Thoracic aorta endothelial cell (primary cell): ENCODE results near the genes MIER2, THEG, FSTL3 and MED16.

DNA sequence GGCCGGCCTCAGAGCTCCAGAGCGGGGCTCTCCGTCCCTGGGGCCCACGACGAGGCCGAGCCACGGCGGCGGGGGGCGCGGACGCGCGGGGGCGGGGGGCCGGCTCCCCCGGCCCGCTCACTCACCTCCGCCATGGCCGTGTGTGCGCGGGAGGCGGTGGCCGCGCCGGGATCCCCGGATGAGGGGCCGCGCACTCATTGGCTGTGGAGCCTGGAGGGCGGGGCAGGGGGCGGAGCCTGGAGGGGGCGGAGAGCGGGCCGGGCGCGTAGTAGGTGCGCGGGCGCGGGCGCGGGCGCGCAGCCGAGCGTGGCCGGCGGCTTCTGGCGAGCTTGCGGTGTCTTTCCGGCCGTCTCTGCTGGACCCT lies at the start of gene MIER2:
TSS of gene MIER2 (minus strand) at position 148 of the 364 bp plus-strand sequence.
- CAGE, long polyA plus RNA, result no peak

DNA sequence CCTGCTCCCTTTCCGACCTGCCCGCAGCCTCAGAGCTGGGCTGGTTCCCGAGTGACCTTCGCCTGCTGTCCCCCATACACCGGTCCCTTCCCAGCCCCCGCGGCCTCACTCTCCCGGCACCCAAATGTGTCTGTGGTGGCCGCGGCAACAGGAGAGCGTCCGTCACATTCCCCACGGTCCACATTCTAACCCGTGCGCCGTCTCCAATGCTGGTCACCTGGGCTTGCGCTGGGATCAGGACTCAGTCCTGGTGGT lies at the start of gene THEG:
TSS of gene THEG (minus strand) at position 132 of the 255 bp plus-strand sequence.
- CAGE, long polyA plus RNA, result no peak

DNA sequence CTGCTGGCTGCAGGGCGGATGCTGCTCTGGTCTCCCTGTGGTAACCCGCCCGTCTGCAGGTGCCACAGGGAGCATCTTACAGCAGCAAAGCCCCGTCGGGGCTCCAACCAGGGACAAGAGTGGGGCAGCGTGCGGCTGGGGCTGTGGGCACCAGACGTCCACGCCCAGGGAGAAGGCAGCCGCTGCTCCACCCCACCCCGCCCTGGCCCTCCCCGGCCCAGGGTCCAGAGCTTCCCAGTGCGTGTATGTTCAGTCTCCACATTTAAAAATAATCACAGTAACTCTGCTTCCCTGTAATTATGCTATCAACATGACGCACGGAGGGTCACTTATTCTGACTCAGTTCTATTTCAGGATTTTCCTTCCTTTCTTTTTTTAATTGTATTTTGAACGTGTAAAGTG lies 16.4 kb upstream of the C2CD4C start:
- CAGE, long polyA plus RNA, result no peak

GRCh38 chr19:459444-460497 lies 1.1 kb downstream of the SHC2 start:
- CAGE, long polyA plus RNA, result no peak

GRCh38 chr19:474194-474820 lies 476 bp downstream of the ODF3L2 start:
- CAGE, long polyA plus RNA, result no peak

GRCh38 chr19:532425-533584 lies 1.2 kb downstream of the CDC34 start:
- CAGE, long polyA plus RNA, result no peak

GRCh38 chr19:602584-603029 lies 12.9 kb downstream of the HCN2 start:
- CAGE, long polyA plus RNA, result no peak

DNA sequence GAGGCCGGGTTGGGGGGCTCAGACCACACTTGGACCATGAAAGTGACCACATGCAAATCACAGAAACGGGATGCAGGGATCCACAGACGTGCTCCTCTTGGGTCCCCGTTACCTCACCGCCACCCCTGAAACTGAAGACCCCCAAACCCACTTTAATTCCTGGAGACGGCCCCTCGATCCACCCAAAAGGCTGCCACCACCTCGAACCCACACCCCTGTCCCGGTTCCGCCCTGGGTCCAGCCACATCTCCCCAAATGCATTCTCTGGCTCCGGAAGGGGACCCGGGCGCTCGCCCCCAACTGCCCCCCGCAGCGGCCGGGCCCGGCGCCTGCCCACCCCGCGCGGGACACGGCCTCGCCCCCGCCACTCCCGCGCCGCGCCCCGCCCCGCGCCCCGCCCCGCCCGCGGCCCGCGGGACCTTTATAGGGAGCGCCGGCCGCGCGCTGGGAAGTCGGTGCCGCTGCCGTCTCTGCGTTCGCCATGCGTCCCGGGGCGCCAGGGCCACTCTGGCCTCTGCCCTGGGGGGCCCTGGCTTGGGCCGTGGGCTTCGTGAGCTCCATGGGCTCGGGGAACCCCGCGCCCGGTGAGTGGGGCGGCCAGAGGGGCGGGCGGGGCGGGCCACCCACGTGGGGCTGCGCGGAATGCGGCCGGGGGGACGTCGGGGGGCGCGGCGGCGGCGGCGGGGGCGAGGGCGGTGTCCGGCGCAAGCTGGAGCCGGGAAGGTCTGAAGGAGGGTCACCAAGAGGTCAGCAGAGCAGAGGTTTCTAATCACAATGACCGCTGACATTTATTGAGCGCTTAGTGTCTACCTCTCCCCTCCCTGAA lies at the start of gene FSTL3:
TSS of gene FSTL3 (plus strand) at position 450 of the 826 bp plus-strand sequence.
- CAGE, long polyA plus RNA, result no peak

- CAGE, long polyA plus RNA, result no peak
Measured at GRCh38 chr19:709635-710022, 894 bp downstream of the PALM start.

DNA sequence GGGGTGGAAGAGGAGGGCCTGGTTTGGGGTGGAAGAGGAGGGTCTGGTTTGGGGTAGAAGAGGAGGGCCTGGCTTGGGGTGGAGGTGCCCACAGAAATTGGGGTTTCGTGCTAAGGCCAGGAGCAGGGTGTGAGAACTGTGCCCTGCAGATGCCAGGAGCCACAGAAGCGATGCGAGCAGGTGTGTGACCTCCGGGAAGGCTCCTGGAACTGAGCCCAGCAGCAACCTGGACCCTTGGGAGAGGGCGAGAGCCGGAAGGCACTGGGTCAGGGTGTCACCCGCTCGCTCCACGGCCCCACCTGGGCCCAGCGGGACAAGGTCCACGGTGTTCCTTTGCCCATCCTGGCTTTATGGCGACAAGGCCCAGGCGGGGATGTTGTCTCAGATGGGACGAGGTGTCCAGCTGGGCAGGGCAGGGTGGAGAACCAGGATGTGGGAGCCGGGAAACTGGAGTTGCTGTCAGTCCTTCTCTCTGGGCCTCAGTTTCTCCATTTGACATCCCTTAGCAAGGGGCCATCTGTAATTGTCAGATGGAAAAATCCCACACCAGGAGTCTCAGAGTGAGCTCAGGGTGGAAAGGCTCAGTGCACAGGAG lies 4.2 kb downstream of the MISP start:
- CAGE, long polyA plus RNA, result no peak

- CAGE, long polyA plus RNA, result no peak
Measured at GRCh38 chr19:768547-768893, 17.6 kb downstream of the MISP start.

DNA sequence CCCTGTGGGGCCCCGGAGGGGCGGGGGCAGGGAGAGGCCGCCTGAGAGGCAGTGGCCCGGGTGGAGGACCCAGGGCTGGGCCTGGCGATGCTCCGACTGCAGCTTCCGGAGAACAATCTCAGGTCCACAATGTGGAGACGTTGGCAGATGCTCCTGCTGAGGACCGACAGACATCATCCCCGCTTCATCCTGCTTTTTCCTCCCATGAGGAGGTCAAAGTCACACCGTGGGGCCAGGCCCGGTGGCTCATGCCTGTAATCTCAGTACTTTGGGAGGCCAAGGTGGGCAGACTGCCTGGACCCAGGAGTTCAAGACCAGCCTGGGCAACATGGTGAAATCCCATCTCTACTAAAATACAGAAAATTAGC lies 16.2 kb upstream of the PTBP1 start:
- CAGE, long polyA plus RNA, result no peak

DNA sequence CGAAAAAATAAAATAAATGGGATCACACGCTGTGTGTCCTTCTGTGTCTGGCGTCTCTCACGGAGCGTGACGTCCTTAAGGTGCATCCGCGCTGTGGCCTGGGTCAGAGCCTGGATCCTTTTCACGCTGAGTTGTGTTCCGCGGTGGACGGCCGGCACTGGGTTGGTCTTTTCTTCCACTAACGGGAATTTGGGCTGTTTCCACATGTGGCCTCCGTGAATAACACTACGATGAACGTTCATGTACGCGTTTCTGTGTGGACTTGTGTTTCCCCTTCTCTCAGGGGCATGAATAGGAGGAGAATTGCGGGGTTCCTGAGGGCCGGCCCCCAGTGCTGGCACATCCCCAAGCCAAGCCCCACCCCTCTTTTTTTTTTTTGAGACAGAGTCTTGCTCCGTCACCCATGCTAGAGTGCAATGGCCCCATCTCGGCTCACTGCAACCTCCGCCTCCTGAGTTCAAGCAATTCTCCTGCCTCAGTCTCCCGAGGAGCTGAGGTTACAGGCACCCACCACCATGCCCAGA lies 6.2 kb upstream of the PTBP1 start:
- CAGE, long polyA plus RNA, result no peak

GRCh38 chr19:803471-804490 lies 6.5 kb downstream of the PTBP1 start:
- CAGE, long polyA plus RNA, result no peak

DNA sequence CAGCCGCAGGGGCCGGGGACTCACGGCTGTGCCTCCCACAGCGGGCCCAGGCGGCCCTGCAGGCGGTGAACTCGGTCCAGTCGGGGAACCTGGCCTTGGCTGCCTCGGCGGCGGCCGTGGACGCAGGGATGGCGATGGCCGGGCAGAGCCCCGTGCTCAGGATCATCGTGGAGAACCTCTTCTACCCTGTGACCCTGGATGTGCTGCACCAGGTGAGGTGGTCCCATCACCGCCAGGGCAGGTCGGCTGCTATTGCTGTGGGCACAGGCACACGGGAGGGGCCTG lies 7.2 kb downstream of the PTBP1 start:
- CAGE, long polyA plus RNA, result no peak

DNA sequence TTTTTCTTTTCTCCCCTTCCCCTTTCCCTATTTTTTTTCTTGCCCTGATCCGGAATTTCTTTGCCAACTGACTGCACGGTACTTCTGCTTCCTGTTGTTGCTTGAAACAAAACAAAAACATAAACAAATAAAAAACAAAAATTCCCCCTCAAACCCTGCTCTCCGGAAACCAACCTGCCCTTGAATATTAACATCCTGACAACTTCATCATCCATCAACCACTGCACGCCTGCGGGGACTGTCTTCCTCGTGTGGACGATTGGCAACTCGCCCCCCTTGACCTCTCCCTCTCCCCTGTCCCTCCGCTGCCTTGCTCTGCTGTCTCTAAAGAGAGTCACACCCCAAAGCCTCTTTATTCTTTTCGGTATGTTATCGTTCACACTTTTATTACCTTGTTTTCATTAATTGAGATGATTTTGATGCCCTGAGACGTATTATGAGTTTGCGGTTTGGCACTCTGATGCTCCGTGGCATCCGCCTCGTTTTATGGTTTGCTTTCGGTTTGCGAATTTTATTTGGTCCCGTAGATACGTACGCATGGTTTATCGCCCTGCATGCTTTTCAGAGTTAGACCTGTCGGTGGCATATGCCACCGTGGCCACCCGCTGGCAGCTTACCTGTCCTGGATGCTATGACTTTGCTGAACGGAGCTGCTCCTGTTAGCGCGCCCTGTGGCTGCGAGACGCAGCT lies 10.4 kb downstream of the PTBP1 start:
- CAGE, long polyA plus RNA, result no peak

- CAGE, long polyA plus RNA, result no peak
Measured at GRCh38 chr19:809805-810900, 11.6 kb downstream of the PLPPR3 start.

GRCh38 chr19:848515-849053 lies 3.5 kb upstream of the ELANE start:
- CAGE, long polyA plus RNA, result no peak

DNA sequence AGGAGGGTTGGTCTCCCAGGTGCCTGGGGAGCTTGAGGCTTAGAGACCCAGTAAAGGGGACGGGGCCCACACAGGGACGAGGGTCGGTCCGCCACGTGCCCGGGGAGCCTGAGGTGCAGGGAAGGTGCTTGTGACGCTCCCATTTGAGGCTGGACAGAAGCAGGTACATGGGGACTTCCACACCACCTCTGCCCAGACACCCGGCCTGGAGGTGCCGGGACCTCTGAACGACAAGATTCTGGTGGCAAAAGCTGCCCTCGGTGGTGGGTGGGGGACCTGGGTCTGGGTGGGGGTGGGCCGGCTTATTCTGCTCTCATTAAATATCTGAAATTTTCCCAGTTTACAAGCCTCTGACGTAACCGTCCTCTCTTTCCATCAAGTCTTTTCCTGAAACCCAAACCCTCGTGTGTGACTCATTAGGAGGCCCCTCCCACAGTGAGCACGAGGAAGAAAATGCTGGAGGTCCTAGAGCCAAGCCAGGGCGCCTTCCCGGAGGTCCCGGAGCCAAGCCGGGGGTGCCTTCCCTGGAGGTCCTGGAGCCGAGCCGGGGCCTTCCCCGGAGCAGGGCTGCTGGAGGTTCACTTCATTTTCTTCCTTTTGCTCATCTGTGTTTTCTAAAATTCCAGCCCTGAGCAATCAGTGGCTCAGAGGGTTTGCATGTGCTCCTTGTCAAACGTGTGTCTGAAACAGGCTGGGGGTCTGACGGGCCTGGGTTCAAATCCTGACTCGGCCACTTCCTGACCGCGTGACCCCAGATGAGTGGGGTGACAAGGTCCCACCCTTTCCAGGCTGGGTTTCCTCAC lies 9.9 kb downstream of the CFD start:
- CAGE, long polyA plus RNA, result no peak

DNA sequence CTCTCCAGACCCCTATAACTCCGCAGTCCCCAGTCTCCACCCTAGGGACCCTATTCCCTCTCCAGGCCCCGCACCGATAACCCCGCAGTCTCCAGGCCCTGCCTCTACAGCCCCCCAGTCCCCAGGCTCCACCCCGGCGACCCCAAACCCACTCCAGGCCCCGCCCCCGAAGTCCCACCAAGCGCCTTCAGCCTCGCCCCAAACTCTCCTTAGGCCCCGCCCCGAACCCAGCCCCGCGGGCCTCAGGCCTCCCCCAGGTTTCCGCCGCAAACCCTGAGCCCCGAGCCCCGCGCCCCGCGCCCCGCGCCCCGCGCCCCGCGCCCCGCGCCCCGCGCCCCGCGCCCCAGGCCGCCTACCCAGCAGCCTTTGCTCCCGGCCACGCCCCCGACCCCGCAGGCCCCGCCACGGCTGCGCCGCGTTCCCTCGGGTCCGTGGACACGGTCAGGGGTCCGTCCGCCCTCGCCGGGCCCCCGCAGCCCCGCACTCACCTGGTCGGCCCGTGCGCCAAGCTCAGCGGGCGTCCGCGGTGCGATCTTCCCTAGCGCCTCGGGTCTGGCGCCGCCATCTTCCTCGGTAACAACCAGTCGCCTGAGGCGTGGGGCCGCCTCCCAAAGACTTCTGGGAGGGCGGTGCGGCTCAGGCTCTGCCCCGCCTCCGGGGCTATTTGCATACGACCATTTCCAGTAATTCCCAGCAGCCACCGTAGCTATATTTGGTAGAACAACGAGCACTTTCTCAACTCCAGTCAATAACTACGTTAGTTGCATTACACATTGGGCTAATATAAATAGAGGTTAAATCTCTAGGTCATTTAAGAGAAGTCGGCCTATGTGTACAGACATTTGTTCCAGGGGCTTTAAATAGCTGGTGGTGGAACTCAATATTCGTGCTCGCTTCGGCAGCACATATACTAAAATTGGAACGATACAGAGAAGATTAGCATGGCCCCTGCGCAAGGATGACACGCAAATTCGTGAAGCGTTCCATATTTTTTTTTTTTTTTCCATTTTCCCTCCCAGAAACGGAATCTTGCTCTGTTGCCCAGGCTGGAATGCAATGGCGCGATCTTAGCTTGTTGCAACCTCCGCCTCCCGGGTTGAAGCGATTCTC lies at the start of gene MED16:
TSS of gene MED16 (minus strand) at position 590 of the 1,110 bp plus-strand sequence.
- CAGE, long polyA plus RNA, result no peak